Measurements from ENCODE around the genes ZC3H15, ITGAV, TFPI and COL3A1.

GRCh38 chr2:186485667-186486409 lies at the start of gene ZC3H15:
Gene ZC3H15 (plus strand): TSS chr2:186486260.
- PRO-cap = bidirectional peak, plus-strand start at chr2:186485833, minus-strand start at chr2:186485911; bidirectional peak, plus-strand start at chr2:186486325, minus-strand start at chr2:186486067

GRCh38 chr2:186589585-186590669 lies at the start of gene ITGAV:
Gene ITGAV (plus strand): TSS chr2:186590056.
- PRO-cap = unidirectional peak, plus-strand start at chr2:186589681; bidirectional peak, plus-strand start at chr2:186590069, minus-strand start at chr2:186589890; bidirectional peak, plus-strand start at chr2:186590330, minus-strand start at chr2:186590334; bidirectional peak, plus-strand start at chr2:186590585, minus-strand start at chr2:186590464

- PRO-cap = no peak
Measured at GRCh38 chr2:186676603-186677164, 17.2 kb upstream of the FAM171B start.

DNA sequence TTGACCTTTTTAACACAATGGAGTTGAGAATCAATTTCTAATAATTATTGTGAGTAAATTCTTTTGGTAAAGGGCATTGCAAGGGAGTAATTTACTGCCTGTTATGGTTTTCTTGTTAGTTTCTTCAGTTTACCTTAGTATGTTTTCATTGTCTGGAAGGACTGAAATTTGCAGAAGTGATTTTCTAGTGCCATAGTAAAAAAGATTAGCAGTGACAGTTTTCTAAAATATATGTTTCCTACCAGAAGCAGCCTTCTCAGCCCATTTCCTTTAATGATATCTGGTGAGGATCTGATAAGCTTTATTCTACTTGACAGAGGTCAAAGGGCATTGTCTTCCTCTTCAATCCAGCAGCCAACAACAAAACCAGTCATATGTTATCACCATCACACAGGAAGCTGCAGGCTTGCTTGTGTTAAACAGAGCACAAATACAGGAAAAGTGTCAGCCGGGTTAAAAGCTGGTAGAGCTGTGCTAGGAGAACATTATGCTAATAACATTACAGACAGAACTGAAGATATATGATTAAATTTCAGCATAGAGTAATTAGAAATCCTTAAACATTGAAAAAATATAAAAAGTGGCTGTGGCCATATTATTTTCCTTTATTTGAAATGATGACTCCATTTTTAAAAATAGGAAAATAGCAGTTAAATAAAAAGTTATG lies 35.6 kb upstream of the ZSWIM2 start:
- PRO-cap = bidirectional peak, plus-strand start at position 456 of the sequence, minus-strand start at position 275 of the sequence

- PRO-cap = no peak
Measured at GRCh38 chr2:187358011-187358438, 90.0 kb downstream of the CALCRL start.

DNA sequence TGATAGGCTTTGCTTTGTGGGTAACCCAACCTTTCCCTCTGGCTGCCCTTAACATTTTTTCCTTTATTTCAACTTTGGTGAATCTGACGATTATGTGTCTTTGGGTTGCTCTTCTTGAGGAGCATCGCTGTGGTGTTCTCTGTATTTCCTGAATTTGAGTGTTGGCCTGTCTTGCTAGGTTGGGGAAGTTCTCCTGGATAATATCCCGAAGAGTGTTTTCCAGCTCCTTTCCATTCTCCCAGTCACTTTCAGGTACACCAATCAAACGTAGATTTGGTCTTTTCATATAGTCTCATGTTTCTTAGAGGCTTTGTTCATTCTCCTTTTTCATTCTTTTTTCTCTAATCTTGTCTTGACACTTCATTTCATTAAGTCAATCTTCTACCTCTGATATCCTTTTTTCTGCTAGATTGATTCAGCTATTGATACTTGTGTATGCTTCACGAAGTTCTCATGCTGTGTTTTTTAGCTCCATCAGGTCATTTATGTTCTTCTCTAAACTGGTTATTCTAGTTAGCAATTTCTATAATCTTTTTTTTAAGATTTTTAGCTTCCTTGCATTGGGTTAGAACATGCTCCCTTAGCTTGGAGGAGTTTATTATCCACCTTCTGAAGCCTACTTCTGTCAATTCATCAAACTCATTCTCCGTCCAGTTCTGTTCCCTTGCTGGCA lies 35.6 kb downstream of the TFPI start:
- PRO-cap = no peak

DNA sequence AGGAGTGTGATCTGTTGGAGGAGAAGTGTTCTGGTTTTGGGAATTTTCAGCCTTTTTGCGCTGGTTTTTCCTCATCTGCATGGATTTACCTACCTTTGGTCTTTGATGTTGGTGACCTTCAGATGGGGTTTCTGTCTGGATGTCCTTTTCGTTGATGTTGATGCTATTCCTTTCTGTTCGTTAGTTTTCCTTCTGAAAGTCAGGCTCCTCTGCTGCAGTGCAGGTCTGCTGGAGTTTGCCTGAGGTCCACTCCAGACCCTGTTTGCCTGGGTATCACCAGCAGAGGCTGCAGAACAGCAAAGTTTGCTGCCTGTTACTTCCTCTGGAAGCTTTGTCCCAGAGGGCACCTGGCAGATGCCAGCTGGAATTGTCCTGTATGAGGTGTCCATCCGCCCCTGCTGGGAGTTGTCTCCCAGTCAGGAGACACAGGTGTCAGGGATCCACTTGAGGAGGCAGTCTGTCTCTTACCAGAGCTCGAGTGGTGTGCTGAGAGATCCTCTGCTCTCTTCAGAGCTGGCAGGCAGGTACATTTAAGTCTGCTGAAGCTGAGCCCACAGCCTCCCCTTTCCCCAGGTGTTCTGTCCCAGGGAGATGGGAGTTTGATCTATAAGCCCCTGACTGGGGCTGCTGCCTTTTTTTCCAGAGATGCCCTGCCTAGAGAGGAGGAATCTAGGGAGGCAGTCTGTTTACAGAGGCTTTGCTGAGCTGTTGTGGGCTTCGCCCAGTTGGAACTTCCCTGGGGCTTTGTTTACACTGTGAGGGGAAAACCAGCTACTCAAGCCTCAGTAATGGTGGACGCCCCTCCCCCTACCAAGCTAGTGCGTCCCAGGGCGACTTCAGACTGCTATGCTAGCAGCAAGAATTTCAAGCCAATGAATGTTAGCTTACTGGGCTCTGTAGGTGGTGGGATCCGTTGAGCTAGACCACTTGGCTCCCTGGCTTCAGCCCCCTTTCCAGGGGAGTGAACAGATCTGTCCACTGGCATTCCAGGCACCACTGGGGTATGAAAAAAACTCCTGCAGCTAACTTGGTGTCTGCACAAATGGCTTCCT lies 34.7 kb downstream of the TFPI start:
- PRO-cap = unidirectional peak, minus-strand start at position 961 of the sequence

GRCh38 chr2:187553771-187554772 lies at the start of gene TFPI:
Gene TFPI (minus strand): TSS chr2:187554435.
- PRO-cap = bidirectional peak, plus-strand start at chr2:187554439, minus-strand start at chr2:187554435

- PRO-cap = no peak
Measured at GRCh38 chr2:187673408-187674243, 119.4 kb upstream of the TFPI start.

- PRO-cap = no peak
Measured at GRCh38 chr2:188033754-188034229, 257.9 kb upstream of the GULP1 start.

DNA sequence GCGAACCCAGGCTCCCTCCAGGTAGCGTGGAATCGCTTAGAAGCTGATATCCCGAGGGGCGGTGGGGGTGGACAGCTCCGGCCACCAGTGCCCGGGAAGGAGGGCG lies 378 bp downstream of the GULP1 start:
- PRO-cap = no peak

- PRO-cap = no peak
Measured at GRCh38 chr2:188400252-188400952, 108.7 kb downstream of the GULP1 start.

DNA sequence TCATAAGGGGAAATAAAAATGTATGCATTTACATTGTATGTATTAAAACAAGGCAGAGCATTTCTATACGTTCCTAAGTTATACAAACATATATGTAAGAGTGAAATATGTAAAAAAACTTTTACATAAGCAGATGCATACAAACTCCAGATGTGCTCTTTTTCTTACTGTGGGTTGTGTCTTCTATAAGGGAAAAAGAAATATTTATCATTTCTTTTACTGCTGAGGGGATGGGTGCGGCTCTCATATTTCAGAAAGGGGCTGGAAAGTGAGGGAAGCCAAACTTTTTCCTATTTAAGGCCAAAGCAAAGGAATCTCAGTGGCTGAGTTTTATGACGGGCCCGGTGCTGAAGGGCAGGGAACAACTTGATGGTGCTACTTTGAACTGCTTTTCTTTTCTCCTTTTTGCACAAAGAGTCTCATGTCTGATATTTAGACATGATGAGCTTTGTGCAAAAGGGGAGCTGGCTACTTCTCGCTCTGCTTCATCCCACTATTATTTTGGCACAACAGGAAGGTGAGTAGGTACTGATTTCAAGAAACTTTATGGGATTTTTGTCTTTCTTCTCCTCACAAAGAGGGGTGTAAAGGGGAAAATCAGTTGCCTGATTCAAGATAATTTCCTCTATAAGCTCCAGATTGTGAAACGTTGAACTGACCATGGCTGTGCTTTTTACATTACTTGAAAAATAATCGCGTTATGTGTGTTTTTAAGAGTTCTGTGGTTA lies at the start of gene COL3A1:
TSS of gene COL3A1 (plus strand) at position 322 of the 728 bp plus-strand sequence.
- PRO-cap = no peak

DNA sequence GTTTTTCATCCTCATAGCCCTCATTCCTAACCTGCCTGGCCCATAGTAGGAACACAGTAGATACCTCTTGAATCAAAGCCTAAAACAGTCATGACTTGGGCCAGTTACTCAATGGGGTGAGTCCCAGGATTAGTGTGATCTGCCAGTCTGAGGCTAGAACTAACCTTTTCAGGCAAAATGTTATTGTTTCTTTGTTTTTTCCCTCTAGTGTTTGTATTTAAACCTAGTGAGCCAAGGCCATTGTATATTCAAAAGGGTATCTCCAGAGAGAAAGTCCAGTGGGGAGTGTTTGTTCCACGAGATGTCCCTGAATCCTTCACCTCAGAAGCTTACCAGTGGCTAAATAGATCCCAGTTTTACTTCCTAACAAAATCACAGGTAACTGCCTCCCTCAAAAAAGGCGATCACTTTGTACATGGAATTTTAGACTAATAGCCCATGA lies 28.6 kb downstream of the WDR75 start:
- PRO-cap = no peak

GRCh38 chr2:189575090-189575570 lies 5.5 kb downstream of the SLC40A1 start:
- PRO-cap = no peak

GRCh38 chr2:190235766-190236383 lies 55.2 kb downstream of the C2orf88 start:
- PRO-cap = no peak

- PRO-cap = bidirectional peak, plus-strand start at chr2:190334703, minus-strand start at chr2:190334566
Measured at GRCh38 chr2:190334291-190334864, 9.0 kb upstream of the INPP1 start.

- PRO-cap = no peak
Measured at GRCh38 chr2:190352651-190353651, 9.6 kb downstream of the INPP1 start.

- PRO-cap = unidirectional peak, plus-strand start at chr2:190406916
Measured at GRCh38 chr2:190406782-190407022, 1.5 kb upstream of the MFSD6 start.

DNA sequence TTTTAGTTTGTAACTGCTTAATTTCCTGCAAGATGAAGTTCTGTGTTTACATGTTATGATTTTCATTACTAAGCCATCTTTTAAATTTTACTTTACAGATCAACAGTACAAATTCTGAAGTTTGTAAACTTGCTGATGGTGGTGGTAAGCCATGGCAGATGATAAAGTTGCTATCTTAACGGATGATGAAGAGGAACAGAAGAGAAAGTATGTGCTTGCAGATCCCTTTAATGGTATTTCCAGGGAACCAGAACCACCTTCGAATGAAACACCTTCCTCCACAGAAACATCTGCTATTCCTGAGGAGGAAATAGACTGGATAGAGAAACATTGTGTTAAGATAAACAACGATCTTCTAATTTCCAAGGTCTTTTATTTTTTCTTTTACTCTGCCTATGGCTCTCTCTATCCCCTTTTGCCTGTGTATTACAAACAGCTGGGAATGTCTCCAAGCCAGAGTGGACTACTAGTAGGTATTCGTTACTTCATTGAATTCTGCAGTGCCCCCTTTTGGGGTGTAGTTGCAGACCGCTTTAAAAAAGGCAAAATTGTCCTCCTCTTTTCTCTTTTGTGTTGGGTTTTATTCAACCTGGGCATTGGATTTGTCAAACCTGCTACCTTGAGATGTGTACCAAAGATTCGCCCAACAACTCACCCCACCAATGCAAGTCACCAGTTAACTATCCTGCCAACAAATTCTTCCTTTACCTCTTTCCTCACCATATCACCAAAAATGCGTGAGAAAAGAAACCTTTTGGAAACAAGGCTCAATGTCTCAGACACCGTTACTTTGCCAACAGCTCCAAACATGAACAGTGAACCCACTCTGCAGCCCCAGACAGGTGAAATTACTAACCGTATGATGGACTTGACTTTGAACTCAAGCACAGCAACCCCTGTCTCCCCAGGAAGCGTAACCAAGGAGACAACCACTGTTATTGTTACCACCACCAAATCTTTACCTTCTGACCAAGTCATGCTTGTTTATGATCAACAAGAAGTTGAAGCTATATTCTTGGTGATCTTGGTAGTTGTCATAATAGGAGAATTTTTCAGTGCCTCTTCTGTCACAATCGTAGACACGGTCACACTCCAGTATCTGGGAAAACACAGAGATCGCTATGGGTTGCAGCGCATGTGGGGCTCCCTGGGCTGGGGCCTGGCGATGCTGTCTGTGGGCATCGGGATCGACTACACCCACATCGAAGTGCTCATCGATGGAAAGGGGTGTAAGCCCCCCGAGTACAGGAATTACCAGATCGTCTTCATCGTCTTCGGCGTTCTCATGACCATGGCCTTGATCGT lies 28.2 kb downstream of the MFSD6 start:
- PRO-cap = no peak

Data from endothelial cell (in vitro differentiated cells).